Metastatic Liver Carcinoma in the Lung (tissue), 2 donors: ENCODE data around the gene NAV2.

DNA sequence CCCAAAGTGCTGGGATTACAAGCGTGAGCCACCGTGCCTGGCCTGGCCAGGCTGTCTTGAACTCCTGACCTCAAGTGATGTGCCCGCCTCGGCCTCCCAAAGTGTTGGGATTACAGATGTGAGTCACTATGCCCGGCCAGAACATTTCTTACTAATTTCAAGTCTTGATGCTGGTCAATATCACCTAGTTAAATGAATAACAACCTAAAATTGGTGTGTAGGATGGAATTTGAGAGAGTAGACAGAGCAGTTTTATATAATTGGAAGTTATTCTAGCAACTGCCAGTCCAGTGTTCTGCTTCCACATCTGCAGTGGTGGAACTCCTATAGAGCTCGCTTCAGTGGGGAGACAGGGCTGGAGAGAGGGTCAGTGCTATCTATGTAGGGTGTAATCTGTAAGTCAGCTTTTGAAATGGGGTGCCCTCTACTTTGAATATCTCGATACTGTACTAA lies 4.5 kb downstream of the LDHA start:
- PRO-cap, 2 experiments = no peak in any of the 2 experiments

DNA sequence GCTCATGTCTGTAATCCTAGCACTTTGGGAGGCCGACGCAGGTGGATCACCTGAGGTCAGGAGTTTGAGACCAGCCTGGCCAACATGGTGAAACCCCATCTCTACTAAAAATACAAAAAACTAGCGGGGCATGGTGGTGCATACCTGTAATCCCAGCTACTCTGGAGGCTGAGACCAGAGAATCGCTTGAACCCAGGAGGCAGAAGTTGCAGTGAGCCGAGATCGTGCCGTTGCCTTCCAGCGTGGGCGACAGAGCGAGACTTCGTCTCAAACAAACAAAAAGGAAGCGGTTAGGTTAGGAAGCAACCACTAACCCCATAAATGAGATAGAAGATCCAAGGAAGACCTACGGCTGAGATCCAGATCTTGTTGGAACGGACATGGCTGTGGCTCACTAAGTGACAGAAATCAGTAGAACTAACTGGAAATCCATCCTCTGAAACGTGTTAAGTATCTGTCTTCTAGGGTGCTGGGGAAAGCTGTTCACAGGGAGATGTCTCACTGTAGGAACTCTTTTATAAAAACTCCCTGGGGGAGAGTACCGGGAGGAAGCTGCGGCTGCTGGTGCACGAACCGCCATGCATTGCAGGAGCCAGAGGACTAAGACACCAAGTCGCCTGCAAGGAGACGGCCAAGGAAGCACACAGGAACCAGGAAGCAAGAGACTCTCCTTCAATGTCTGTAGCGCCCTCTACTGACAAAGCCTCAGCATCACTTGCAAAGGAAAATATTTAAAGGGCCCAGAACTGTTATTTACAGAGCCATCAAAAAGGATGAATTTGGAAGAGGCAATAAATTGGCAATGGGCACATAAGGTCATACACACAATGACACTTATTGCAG lies 16.8 kb upstream of the SPTY2D1 start:
- PRO-cap, 2 experiments = no peak in any of the 2 experiments

DNA sequence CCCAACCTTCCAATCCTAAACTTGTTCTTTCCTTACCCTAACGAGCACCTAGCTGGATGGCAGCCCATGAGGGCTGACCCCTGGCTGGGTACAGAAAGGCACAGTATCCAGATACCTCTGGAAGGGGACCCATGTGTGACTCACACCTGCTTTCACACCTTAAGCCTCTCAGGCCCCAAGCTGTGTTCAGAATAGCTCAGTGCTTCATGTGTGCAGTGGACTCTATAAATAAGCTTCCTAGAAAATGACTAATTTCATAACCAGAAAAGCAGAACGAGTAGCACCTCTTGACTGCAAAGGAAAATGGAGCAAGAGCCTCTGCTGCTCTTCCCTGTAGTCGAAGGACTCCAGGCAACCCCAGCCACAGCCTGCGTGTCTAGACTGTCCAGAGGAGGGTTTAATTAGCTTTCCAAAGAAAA lies 23.2 kb downstream of the PTPN5 start:
- PRO-cap, 2 experiments = no peak in any of the 2 experiments

DNA sequence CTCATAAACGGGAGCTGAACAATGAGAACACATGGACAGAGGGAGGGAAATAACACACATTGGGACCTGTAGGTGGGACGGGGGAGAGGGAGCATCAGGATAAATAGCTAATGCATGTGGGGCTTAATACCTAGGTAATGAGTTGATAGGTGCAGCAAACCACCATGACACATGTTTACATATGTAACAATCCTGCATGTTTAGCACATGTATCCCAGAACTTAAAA lies 52.1 kb upstream of the PTPN5 start:
- PRO-cap, 2 experiments = no peak in any of the 2 experiments

GRCh38 chr11:19187888-19188292 lies 13.9 kb downstream of the CSRP3 start:
- PRO-cap, 2 experiments = no peak in any of the 2 experiments

GRCh38 chr11:19191576-19192407 lies 10.0 kb downstream of the CSRP3 start:
- PRO-cap, 2 experiments = peak in 1 of 2 experiments; most common plus-strand start chr11:19192130 (in 1)

DNA sequence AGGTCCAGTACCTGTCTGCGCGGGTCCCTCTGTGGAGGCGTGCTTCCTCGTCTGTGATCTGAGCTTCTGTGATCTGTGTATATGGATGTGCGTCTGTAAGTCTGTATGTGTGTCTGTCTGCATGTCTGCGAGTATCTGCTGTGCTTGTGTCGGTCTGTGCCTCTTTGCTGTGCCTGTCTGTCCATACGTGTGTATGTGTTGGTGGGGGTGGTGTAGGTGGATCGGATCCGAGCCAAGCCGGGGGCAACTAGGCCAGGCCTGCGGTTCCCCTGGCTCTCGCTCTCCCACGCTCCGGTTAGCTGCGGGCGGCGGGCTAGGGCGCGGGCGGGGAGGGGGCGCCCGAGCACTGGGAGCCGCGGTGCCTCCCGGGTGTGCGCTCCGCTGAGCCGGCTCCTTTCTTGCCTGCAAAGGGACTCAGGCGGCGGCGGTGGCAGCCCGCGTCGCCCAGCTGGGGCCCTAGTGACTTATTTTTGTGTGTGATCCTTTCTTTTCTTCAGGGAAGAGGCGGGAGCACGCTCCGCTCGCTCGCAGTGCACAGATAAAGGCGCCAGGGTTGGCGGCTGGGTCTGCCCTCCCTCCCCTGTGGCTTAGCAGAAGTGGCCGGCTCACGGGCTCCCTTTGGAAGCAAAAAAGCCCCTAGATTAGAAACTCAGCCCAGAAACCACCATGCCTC lies 105.5 kb upstream of the E2F8 start:
- PRO-cap, 2 experiments = peak in 1 of 2 experiments; most common plus-strand start position 407 of the sequence (in 1); most common minus-strand start position 70 of the sequence (in 1)

GRCh38 chr11:19422326-19422862 lies 181.6 kb upstream of the E2F8 start:
- PRO-cap, 2 experiments = no peak in any of the 2 experiments

DNA sequence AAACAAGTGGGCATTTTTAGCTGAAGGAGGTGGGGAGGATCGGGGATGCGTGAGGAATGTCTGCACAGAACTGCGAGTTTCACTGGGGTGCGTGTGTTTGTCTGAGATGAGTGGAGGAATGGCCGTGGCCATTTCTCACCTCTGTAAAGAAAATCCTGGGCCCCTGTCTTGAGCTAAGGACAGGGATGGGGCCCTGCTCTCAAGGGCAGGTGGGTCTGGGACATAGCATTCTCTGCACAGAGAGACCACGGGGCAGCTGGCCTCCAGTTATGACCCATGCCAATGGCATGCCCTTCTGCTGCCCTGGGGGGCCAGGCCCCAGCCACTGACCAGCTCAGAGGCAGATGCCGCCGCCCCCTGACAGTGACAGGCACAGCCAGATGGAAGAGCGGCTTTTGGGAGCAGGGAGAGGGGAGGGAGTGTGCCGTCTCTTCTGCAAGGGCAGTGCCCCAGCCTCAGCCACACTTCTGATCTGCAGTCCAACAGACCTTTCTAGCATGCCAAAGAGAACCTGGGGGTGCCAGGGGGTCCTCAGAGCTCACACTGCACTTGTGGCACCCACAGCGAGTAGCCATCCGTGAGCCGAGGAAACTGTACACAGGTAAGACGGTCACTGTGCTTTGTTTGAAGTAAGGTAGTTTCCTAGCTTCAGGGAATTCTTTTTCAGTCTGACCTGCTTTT lies 114.8 kb upstream of the NAV2 start:
- PRO-cap, 2 experiments = no peak in any of the 2 experiments

DNA sequence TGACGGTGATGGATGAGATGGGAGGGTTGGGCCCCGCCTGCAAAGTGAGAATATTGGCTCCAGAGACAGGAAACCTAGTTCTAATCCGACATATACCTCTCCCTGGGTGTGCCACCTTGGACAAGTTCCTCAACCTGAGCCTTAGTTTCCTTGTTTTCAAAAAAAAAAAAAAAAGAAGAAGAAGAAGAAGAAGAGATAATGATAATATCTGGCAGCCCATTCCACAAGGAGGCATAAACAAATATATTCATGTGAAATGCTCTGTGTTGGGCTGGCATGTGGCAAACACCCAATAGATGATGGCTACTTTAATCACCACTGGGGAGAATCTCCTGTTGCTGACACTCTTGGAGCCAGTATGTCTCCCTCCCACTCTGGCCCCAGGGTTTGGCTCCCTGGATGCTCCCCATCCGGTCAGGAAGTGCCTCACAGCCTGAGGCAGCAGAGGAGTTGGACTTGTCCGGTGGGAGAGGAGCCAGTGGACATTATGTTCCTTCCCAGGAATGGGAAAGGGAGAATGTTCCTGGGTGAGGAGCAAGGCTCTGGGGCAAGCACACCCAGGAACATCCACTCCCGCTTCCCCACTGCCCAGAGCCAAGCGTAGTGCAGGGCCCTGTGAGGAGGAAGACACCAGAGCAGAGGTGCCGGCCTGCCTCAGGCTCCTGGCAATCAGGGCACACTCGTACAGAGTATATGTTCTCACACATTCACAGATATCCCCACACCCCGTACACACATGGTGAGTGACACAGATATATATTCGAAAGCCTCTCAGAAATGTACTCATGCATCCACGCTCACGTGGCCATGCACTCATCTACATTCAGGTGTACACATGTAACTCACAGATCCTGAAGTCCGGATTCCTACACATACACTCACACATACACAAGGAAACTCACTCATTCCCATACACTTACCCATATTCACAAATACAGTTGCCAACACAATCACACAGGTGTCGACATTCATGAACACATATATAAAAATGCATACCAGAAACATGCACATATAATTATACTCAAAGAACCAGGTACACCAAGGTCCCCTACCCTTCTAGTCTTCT lies 84.5 kb upstream of the NAV2 start:
- PRO-cap, 2 experiments = no peak in any of the 2 experiments

- PRO-cap, 2 experiments = no peak in any of the 2 experiments
Measured at GRCh38 chr11:19673700-19674801, 38.6 kb upstream of the NAV2 start.

DNA sequence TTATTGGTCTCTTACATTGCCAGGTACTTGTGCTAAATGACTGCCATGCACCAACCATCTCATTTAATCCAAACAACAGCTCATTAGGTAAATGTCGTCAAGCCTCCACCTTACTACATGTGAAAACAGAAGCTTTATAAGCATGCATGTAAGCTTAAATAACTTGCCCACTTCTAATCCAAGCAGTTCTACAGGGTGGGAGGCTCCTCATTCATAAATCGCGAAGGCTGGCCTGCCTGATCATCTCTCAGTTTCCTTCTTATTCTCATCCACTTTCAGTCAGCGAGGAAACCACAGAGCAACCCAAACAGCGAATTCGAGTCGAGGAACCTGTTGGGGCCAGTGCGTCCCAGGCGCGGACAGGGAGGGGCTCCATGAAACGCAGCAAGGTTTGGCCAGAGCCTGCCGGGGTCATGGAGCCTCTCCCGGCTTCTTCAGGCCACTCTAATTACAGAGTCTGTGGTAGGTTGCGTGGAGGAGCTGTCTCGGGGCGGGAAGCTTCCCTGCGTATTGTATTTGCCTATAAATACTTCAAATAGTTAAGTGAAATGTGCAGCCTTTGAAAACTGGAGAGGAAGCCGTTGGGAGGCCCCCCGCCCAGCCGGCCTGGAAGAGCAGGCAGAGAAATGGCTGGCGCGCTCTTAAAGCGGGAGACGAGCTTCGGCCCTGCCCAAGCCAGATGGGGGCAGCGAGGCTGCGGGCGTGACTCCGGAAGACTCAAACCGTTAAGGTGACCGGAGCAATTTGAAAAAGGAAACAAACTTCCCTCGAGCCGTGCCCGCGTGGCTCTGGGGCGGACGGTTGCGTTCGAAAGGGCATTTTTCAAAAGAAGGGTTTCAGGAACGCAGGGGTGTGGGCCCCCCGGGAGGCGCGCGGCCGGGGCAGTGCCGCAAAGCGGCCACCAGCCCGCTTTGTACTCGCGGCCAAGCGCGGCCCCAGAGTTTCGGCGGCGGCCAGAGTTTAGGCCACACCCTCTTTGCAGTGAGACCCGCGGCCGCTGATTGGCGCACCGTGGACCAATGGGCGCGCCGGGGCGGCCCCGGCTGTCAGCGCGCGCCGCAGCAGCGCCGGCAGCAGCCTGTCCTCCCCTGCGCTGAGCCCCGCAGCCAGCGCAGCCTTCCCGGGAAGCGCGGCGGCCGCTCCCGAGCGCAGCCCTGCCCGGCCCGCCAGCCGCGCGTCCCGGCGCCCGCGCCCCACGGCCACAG lies at the start of gene NAV2:
TSS of gene NAV2 (plus strand) at position 1,081 of the 1,205 bp plus-strand sequence.
- PRO-cap, 2 experiments = peak in 2 of 2 experiments; most common plus-strand start position 398 of the sequence (in 2); most common minus-strand start position 886 of the sequence (in 1)

DNA sequence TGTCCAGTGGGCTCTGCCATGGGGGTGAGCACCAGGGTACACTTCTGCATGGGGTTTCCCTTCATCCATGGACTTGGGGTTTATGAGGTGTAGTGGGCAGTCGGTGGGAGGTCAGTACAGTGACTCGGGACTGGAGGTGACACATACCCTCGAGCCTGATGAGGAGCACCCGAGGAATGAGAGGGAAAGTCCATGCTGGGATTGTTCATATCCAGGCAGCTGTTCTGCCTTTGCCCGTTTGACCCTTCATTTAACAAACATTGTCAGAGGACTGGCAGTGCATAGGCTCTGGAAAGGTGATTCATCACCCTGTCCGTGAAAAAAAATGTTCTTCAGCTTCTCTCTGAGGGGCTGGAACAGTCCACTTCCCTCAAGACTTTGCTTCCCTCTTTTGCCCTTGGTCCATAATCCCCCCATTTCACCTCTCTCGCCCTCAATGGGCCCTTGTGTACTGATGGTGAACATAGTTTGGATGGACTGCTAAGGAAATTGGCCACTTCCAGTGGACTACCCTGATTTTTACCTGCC lies 2.8 kb downstream of the NAV2 start:
- PRO-cap, 2 experiments = peak in 1 of 2 experiments; most common plus-strand start position 266 of the sequence (in 1); most common minus-strand start position 252 of the sequence (in 1)

DNA sequence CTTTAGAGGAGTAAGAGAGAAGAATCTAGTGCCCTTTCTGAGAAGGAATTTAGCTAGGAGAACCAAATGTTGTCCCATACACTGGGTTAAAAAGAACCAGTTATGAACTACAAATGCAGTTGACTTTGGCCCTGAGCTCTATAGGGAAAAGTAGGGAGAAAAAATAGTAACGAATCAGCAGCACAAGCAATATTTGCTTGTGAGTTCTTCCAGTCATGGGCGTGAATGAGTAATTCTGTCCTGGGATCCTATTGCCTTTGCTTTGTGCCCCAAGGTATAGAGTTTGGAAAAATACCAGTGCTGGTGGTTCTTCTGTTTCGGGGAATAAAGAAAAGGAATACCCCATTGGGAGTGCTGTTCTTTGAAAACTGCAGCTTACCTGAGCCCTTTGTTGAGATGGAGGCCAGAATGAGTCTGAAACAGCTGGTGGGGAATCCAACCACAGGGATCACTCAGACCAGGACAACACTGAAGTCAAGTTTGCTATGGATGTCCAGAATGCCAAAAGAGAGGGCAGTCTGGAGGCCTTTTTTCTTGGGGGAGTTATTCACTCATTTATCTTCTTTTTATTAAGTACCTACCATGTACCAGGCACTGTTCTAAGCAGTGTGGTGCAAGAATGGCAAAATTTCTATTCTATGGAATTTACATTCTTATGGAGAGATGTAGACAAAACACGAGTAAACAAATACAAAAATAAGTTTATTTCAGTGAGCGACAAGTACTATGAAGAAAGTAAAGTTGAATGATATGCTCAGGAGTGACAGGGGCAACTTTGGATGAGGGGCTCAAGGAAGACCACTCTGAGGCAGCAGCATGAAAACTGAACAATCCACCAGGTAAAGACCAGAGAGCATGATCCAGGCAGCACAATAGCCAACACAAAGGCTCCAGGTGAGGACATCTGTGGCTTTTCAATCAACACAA lies 48.3 kb downstream of the NAV2 start:
- PRO-cap, 2 experiments = no peak in any of the 2 experiments

DNA sequence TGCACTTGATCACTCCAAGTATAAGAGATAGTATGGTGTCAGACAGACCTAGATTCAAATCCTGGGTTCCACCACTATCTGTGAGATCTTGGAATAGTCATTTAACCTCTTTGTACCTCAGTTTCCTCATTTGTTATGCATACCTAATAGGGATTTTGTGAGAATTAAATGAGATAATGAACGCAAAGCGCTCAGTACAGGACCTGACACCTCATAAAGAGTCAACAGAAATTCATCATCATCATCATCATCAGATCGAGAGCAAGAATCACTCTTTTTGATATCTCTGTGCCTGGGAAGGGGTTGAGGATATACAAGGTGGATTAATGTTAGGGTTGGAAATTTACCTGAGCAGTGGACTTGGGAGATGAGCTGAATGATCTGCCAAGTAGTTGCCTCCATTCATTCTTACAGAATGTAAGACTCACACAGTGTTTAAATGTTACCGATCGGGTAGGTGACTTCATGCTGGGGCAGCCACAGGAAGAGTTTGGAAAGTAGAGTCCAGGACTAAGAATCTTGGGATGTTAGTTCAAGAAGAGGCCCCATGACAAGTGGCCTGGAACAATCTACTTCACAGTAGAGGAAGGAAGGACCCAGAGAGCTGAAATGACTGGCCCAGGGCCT lies 72.1 kb downstream of the NAV2 start:
- PRO-cap, 2 experiments = no peak in any of the 2 experiments

DNA sequence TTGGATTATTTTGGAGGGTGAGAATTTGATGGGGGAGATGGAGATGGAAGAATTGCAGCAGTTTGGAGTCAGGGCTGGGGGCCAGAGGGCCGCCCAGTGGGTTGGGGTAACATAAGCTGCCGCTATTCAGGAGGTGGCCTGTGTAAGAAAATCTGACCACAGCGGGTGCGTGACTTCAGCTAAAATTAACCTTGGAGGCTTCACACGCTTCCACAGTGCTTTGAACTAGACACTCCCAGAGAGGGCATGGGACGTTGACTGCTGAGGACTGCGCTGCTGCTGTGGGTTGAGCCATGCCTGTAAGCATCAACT lies 100.8 kb downstream of the NAV2 start:
- PRO-cap, 2 experiments = no peak in any of the 2 experiments

DNA sequence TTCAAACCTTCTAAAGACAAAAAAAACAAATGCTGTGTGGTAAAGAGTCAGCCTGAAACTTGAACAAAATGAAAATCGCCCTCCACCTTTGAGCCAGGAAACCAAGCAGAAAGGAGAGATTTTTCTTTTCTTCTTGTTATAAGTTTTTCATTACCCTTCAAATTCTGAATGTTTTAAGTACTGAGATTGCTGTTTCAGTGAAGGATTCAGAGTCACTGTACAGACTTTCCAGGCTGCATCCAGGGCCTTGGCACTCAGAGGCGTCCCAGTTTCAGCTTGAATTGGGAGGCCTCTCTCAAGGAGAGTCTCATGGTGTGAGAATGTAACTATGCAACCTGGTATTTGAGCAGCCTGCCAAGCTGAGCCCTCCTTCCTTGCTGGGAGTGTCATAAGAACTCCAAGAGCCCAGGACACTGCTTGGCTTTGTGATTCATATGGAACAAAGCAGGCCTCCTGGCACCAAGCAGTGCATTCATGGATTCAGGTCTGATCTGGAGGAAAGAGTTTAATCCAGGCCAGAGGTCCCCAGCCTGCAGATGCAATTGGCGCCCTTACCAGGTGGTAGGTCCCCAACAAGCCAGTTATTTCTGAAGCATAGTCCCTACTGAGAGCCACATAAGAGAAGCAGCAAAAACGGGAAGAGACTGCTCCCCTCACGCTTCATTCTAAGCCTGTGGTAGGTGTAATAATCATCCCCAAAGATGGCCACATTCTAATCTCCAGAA lies 171.7 kb downstream of the DBX1 start:
- PRO-cap, 2 experiments = no peak in any of the 2 experiments

DNA sequence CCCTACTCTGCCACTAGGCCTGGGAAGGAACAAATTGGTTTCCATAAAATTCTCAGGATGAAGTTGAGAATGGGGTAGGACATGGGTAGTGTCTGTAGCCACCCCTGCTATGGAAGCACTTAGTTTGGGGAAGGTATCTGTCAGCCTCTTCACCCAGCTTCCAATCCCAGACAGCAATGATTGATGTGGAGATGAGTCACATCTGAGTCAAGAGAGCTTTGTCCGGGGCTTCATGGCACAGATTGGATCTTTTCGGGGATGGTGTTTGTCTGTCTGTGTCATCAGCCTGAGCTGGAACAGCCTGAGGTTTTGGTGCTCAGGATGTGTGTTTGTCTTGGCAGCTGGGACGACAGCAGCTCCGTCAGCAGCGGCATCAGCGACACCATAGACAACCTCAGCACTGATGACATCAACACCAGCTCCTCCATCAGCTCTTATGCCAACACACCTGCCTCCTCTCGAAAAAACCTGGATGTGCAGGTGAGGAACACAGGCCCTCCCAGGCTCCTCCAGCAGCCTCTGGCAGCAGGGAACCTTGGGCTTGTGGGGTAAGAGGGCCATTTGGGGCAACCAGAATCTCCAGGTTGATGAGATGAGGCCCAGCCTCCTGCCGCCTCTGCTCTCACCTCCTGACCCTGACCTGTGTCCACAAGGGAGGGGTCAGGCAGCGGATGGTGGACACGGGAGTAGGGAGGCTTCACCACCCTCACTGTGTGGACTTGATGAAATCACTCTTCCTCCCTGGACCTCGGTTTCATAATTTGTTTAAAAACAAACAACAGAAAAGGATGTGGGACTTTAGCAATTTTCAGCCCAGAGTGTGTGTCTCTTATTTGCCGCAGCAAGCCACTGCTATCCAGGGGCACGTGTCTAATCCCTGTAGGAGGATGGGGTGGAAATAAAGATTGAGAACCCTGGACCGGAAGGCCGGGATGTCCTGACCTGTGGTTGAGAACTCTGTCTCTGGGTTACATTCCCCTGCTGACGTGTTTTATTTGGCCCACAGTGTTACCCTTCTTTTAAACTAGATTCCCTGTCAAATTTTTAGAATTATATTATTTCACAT lies 124.3 kb downstream of the DBX1 start:
- PRO-cap, 2 experiments = peak in 1 of 2 experiments; most common plus-strand start position 462 of the sequence (in 1); most common minus-strand start position 121 of the sequence (in 1)

- PRO-cap, 2 experiments = no peak in any of the 2 experiments
Measured at GRCh38 chr11:24739643-24740064, 242.8 kb downstream of the LUZP2 start.

- PRO-cap, 2 experiments = no peak in any of the 2 experiments
Measured at GRCh38 chr11:25611407-25611780, 720.5 kb upstream of the ANO3 start.